GM23248 (cell line): ENCODE data around the gene ADSS2.

DNA sequence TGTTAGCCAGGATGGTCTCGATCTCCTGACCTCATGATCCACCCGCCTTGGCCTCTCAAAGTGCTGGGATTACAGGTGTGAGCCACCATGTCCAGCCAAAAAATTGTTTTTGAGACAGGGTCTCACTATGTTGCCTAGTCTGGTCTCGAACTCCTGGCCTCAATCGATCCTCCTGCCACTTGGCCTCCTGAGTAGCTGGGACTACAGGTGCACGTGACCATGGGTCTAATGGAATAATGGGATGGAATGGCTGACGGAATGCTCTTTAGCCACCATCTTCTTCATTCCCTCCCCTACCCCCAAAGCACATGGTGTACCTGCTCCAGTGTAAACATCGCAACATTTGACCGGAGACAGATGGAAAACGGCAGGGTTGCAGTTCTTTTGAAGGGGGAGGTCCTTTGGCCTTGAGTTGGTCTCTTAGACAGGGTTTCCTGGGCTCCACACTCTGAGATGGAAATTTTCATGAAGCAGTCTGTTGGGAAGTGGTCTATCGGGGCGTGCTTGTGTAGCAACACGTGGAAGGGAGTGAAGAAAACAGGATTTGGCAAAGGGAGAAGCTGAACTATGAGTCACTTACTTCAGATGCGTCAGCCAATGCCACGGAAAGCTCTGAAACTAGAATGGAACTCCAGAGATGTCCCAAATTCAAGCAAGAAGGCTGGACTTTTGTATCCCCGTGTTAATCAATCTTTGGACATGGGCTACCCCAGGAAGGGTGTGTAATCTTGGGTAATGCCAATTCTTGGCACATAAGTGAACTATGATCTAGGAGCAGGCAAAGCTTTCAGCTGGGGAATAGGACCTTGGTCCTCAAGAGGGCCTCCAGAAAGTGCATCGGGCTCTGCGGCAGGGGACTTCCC lies 3.6 kb upstream of the C1orf100 start:
- RAMPAGE, long total RNA = no peak

DNA sequence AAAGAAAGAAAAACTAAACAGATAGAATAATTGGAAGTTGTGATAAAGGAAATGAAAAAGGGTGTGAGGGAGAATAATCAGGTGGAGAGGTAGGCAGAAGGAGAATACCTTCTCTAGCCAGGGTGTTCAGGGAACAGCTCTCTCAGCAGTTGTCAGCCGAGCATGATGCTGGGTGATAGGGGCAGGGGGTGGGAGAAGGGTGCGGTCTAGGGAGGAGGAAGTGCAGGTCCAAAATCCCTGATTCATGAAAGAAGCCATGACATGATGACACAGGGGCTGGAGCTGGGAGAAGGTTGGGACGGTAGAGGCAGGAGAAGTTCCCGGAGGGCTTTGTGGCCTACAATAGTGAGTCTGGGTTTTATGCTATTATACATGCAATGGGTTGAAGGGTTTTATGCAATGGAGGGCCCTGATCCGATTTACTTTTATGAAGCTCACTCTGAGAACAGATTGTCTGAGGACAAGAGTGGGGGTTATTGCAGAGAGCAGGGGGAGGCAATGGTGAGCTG lies 14.5 kb downstream of the C1orf100 start:
- RAMPAGE, long total RNA = no peak

DNA sequence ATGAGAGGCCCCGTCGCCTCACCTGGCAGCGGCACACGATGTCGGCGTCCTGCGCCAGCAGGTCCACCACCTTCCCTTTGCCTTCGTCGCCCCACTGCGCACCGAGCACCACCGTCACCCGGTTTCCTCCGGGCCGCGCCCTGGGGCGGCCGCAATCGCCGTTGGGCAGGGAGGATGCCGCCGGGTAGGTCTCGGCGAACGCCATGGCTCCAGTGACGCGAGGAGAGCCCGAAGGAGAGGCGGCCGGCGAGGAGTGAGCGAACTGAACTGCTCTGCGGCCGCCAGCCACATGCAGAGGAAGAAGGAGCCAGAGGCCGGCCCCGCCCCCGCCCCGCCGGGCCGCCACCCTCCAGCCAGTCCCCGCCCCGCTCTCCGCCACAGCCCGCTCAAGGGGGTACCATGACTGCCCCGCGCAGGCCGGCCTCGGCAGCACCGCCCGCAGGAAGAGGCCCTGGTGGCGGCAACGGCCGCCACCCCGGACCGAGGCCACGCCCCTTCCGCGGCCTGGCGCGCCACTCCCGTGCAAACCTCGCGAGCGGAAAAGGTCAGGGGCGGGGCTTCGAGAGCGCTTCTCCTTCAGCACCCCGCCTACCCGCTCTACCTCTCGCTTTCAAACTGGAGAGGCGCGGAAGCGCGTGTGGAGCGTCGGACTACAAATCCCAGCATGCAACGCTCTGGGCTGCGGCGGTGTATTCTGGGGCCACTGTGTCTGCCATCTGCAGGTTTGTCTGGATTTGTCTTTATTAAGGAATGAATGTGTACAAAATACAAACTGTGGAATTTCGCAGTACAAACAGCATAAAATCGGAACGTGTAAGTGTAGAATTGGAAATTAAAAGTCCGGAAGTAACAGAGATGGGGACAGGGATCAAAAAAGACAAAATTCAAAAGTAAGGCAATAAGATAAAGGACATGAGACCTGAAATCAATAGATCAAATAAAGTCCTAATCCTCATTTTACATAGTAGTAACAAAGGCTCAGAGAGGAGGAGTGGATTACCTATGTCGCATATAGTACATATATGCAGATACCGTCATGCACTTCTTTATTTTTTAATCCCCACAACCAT lies at the start of gene ADSS2:
ADSS2 (minus strand) TSS at position 297 of the 1,070 bp plus-strand sequence.
- RAMPAGE, long total RNA = start-site peak on the minus strand centred at position 273 of the sequence, 51 bp wide, 81 and 259 reads in 2 replicates

GRCh38 chr1:244599782-244600439 lies 53.0 kb upstream of the DESI2 start:
- RAMPAGE, long total RNA = no peak

GRCh38 chr1:244665621-244666538 lies 13.0 kb downstream of the DESI2 start:
- RAMPAGE, long total RNA = no peak

DNA sequence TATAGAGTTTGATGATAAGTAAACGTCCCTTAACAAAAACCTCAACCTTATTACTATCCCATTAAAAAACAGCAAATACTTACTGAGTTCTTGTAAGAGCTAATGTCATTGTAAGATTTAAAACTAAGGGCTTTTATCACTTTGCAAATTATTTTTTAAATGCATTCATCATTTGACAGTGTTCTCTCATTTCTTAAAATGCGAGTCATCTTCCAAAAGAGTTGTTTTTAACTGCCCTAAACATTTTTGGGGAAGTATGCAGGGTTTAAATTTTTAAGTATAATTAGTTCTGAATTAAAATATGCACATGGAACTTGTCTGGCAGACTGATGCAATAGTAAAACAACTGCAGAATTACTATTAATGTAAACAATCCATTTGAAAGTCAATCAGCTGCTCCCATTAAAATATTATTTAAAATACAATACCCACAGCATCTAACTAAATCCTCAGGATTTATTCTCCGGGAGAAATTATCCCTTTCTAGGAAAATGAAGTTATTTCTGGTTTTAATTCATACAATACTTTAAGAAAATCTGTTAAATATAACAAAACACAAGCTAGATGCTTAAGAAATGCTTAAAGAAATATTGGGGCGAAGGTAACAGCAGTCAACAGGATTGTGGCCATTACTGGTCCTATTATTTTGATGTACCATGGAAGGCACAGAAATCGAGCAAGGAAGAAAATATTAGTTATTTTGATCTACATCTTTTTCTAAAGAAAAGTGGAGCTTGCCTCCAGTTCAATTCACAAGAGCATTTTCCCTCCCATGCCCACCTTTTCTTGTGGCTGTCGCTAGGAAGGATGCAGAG lies 8.2 kb downstream of the COX20 start:
- RAMPAGE, long total RNA = no peak

- RAMPAGE, long total RNA = no peak
Measured at GRCh38 chr1:244849384-244849612, 13.8 kb downstream of the COX20 start.

DNA sequence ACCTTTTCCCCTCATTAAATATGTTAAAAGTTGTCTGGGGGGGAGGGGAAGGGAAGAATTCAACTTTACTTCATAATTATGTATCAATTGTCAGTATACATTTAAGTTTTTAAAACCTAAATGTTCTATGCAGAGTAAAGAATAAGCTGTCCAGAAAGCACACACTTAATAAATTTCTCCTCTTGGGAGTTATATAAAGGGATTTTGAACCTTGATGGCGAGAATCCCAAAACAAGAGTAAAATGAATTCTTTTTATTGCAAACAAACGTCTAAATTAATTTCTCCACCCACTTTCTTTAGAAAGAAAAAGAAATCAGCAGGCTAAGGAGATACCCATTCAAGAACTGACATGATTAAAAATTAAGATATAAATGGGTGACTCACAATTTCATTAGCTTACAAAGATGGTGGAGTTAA lies 11.2 kb downstream of the HNRNPU start:
- RAMPAGE, long total RNA = no peak

DNA sequence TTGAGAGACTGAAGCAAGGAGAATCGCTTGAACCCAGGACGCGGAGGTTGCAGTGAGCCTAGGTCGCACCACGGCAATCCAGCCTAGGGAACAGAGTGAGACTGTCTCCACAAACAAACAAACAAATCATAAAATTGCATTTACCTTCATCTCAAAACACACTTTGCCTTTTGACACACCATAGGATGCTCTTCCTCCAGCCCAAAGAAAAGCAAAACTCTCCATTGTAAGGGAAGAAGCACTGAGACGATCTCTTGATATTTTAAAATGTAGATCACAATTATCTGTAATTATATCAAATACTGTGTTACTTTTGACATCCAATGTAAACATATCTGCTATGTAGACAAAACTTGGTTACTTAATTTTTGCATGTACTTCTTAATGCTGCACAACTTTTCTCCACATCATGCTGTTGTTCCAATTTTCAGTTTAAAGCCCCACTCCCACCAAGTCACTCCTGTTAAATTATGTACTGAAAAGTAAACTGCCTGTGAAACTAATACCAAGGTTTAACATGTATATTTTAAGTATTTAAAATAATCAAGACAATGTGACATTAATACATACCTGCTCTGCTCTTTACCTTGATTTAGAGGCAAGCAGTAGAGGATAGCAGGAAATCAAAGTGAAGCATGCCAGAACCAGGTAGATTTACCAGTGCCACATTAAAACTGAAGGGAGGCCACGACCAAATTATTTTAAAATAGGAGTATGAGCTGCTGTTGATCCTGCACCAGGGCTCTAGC lies 4.0 kb downstream of the HNRNPU start:
- RAMPAGE, long total RNA = no peak

GRCh38 chr1:244861219-244861977 lies 2.9 kb downstream of the HNRNPU start:
- RAMPAGE, long total RNA = no peak

DNA sequence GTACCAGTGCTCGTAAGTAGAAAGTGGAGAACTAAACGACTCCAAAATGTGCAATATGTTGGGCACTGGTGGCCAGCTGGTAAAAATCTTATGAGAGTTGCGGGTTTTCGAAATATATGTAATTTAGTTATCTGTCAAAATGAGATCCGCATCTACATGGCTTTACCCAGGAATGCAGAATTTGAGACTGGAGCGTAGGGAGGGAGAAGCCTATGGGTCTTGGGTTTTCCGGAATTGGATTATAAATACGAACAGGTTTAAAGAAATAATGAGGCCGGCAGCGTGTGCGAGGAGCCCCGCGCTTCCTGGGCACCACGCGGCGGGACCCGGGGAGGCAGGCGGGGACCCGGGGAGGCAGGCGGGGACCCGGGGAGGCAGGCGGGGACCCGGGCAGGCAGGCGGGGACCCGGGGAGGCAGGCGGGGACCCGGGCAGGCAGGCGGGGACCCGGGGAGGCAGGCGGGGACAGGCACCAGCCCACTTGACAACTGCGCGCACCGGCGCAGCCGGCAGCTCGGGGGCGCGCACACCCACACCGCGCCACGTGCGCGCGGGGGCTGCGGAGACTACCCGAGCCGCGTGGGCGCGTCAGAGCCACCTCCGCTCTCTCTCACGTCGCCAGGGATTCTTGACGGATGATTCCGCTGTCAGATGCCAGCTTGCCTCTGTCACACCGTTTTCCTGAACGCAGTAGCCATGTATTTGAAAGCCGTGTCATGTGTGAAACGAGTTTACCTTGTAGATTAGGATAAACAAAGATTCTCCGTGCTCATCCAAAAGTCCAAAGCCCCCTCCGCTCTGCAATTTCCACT lies 50.9 kb upstream of the EFCAB2 start:
- RAMPAGE, long total RNA = no peak

DNA sequence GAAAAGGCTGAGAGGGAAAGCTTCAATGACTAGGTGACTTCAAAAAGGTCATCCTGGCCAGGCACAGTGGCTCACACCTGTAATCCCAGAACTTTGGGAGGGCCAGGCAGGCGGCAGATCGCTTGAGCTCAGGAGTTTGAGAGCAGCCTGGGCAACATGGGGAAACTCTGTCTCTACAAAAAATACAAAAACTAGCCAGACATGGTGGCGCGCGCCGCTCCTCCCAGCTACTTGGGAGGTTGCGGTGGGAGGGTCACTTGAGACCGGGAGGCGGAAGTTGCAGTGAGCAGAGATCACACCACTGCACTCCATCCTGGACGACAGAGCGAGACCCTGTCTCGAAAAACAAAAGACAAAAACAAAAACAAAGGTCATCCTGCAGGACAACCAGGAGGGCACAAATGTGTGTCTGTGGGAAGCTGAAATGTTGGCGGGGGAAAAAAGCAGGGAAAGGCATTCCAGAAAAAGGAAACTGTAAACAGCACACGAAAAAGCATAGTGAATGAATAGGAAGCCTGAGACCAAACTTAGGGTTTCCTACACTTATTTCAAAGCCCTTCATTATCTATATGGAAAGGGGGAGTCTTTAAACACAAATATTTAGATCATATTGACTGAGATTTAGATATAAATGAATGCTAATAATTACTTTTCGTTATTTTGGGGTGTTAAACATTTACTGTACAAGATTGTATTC lies 988 bp upstream of the EFCAB2 start:
- RAMPAGE, long total RNA = no peak

GRCh38 chr1:245046628-245047083 lies 77.2 kb downstream of the EFCAB2 start:
- RAMPAGE, long total RNA = no peak

- RAMPAGE, long total RNA = no peak
Measured at GRCh38 chr1:245088765-245089871, 65.7 kb upstream of the KIF26B start.

DNA sequence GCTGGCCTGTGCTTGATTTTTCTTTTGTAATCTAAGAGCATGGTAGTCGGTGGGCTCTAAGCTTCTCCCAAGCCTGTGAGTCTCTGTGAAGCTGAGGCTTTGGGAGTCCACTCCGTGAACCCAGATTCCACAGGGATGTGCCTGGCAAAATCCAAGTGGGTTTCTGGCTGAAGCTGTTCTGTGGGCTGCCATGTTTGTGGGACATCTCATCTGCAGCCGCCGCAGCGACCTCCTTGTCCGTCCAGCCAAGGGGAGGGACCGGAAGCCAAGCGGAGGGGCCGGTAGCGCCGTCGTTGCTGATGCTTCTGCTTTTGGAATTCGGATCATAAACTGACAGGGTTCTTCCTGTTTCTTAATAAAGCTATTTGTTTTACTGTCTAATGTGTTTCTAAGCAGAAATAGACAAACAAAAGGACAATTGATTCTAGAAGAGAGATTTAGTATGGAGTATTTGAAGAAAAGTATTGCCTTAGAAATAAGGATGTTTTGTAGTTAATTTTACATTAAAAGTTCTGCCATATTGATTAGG lies 13.3 kb downstream of the KIF26B start:
- RAMPAGE, long total RNA = no peak

- RAMPAGE, long total RNA = no peak
Measured at GRCh38 chr1:246008403-246008952, 498.6 kb downstream of the SMYD3 start.

- RAMPAGE, long total RNA = no peak
Measured at GRCh38 chr1:246085642-246086470, 421.2 kb downstream of the SMYD3 start.

GRCh38 chr1:246102133-246102891 lies 404.8 kb downstream of the SMYD3 start:
- RAMPAGE, long total RNA = no peak

GRCh38 chr1:246116939-246118043 lies 389.8 kb downstream of the SMYD3 start:
- RAMPAGE, long total RNA = no peak

DNA sequence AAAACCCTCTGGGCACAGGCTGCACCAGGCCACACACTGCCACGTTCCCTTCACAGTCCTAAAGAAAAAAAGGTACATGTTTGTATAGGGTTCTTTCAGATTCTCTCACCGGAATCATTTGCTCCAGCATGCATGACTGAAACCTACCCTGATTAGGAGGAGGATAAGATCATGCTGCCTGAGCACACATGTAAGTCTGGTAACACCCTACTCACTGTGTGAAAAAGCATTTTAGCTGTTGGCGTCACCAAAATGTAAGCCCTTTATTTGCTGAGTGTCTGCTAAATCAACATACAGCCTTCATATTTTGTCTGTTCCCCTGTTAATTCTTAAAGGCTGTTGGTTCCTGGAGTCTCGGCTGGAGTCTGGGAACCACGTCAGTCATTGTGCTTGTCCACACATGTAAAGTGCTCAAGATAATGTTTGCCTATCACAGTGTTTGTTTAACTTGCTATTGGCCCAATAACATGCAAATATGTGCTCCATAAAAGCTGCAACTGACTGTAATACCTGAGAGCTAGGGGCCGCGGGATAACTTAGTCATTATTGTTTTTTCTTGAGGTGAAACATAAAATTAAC lies 340.8 kb downstream of the SMYD3 start:
- RAMPAGE, long total RNA = no peak